SK-MEL-5 (cell line): ENCODE data around the genes NPIPB11 and ALDOA.

GRCh38 chr16:28925313-28926233 is 535 bp upstream of the RABEP2 start:
RAMPAGE:
- cytosol, long total RNA: no peak
- long total RNA: no peak
- nucleus, long total RNA: no peak

DNA sequence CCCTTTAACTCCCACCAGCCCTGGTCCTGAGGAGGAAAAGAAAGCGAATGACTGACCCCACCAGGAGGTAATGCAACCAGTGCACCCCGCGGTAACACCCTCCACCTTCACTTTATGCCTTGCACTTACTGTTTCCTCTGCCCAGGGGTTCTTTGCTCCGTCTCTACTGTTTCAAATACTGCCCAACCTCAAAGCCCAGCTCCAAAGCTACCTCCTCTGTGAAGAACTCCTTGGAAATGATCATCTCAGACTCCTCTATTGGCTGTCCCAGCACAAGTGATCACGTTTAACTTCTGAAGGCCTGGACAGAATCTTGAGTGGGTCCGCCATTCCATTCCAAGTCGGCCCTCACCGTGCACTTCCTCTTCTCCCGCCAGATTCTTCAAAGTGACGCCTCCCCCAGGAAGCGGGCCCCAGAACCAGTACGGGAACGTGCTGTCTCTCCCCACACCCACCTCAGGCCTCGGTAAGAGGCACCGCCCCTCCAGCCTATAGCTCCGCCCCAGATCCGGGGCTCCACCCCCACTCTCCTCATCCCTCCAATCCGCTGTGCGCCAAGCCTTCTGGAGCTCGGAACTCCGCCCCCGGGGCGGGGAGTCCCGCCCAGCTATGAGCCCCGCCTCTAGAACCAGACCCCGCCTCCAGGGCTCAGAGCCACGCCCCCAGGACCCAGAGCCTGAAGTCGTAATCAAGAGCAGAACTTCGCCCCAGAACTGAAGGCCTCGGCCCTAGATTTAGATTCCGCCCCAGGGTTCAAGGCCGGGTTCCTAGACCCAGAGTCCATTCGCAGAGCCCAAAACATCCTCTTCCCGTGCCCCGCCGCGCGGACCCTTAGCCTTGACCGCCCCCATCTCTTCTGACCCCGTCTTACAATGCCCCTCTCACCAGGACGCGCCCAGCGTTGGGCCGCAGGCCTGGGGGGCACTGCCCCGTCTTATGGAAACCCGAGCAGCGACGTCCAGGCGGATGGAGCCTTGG is 4.7 kb downstream of the CD19 start:
RAMPAGE:
- cytosol, long total RNA: no peak
- long total RNA: no peak
- nucleus, long total RNA: no peak

RAMPAGE:
- cytosol, long total RNA: no peak
- long total RNA: no peak
- nucleus, long total RNA: no peak
These were observed 7.7 kb upstream of the SPNS1 start for GRCh38 chr16:28966751-28967361.

DNA sequence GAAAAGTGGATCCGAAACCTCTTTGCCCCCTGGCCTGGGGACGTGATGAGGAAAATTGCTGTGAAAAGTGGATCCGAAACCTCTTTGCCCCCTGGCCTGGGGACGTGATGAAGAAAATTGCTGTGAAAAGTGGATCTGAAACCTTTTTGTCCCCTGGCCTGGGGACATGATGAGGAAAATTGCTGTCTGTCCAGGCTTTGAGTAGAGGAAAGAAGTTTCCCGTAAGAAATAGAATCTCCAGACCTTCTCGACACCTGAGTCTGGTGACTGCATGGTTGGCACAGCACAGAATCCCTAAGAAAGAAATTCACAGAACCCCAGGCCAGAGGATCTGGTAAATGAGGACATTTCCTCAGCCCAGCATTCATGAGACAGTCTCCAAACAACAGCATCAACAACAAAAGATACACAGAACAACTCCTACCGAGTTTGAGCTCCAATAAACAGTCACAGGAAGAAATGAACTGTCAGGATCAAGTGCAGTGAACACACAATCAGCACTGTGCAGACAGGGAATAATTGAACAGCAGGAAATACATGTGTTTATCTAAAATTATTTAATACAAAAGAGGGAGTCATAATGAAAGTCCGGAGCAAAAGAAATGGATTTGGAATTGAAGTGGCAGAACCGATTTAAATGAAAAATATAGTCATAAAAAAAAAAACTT is 189.0 kb downstream of the LAT start:
RAMPAGE:
- cytosol, long total RNA: no peak
- long total RNA: no peak
- nucleus, long total RNA: no peak

DNA sequence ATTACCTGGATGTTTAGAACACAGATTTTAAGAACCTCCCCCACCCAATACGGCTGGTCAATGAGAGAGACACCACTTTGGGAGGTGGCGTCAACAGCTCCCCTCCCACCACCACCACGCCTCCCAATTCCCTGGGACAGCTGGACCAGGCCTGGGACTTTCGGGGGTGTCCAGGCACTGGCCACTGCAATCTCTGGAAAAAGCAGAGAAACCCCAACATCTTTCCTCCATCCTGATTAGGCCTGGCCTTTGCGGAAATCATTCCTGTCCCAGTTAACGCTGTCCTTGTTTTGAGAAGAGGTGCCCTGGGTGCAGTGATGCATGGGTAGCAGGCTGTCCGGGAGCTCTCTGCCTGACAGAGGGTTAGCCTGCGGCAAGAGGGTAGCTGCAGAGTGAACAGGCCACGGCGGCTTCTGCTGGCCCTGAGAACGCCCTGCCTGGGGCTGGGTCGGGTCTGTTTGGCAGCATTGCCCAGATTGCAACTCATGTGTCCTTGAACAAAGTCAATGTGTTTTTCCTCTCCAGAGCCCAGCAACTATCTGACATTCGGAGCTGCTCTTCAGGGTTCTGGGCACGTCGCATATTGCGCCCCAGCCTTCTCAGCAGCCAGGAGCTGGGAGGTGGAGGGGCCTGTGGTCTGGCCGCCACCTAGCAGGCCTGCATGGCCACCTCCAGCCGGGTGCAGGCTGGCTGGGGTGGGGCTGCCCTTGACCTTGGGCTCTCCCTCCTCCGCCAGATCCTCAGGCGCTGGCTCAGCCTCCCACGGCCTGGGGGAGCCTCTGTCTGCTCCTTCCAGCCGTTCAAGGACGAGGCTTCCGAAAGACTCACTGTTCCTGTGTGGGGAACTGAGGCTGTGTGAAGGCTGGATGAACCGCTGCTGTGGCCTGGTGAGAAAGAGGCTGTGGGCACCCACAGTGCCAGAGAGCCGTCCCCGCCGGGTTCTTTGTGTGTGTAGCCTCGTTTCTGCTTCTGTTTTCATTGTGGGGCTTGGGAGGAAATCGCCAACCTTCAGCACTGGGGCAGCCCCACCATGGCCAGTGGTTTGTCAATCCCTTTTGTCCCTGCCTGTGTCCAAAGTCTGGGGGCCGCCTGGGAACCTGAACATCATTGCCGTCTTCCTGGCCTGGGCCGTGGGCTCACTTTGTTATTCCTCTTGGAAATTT is 146.7 kb downstream of the NPIPB11 start:
RAMPAGE:
- cytosol, long total RNA: no peak
- long total RNA: no peak
- nucleus, long total RNA: no peak

RAMPAGE:
- cytosol, long total RNA: no peak
- long total RNA: no peak
- nucleus, long total RNA: no peak
These were observed 95.5 kb downstream of the NPIPB11 start for GRCh38 chr16:29310695-29311665.

DNA sequence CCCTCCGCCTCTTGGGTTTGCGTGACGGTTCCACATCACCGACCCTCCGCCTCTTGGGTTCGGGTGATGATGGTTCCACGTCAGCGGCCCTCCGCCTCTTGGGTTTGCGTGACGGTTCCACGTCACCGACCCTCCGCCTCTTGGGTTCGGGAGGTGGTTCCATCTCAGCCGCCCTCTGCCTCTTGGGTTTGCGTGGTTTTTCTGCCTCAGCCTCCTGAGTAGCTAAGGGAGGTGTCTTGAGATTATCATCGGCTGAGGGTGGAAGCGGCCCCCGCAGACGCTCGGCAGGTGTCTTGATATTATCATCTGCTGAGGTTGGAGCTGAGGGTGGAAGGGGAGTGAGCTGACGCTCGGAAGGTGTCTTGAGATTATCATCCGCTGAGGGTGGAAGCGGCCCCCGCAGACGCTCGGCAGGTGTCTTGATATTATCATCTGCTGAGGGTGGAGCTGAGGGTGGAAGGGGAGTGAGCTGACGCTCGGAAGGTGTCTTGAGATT is 25.0 kb downstream of the NPIPB11 start:
RAMPAGE:
- cytosol, long total RNA: no peak
- long total RNA: no peak
- nucleus, long total RNA: no peak

DNA sequence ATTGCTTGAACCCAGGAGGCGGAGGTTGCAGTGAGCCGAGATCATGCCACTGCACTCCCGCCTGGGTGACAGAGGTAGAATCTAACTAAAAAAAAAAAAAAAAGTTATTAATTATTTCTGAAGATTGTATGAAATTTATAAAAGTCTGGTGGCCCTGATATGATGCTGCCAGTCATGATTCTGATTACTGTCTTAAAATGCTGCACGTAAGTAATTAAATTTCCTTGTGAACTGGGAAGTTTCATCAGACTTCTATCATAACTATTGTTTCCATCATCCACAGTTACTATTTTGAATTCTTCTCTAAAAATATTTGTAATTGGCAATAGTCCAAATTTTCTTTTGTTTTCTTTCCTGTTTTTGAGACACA is at the start of gene NPIPB11:
Gene NPIPB11, minus strand, starts transcription at position 86 of the 370 bp plus-strand sequence.
RAMPAGE:
- cytosol, long total RNA: no peak
- long total RNA: no peak
- nucleus, long total RNA: no peak

DNA sequence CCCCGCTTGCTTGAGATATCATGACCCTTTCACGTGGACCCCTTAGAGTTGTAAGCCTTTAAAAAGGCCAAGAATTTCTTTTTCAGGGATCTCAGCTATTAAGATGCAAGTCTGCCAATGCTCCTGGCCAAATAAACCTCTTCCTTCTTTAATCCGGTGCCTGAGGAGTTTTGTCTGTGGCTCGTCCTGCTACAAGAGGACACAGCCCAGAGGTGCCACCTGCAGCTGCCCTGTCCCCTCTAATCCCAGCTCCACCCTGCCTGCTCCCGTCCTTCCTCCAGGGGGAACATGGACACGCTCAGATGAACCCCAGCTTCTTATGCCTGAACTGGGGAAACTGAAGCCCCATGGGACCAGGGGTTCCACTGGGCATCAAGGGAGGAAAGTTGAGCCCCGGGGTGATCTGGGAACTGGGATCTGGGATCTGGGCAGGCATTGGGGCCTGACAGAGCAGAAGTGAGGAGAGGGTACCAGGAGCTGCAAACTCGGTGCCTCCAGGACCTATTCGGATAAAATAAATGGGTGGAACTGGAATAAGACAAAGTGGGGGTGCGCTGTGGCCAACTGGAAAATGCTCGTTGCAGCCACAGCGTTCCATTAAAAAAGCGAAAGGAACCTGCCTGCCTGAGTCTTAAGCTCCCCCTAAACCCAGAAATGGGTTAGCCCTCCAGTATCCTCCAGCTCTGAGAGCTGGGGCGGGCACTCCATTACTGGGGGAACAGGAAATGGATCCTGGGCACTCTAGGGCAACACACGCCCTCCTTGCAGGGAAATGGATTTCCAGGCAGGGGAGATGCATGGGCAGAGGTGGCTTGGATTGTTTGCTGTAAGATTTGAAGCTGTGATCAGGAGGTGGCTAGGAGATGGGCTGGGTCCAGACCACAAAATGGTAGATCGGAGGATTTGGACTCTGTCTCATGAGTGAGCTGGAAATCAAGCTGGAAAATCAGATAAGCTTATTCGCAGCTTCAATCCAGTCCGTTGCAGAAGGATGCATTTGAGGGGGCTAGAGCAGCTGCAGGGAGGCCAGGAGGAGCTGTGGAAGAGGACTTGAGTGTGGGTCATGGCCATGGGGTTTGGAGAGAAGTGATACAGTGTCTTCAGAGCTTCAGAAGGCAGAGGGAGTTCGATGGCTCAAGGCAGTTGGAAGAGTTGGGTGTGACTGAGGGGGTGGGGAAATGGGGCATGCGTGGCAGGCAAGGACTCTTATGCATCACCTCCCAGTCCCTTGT is 20.0 kb downstream of the QPRT start:
RAMPAGE:
- cytosol, long total RNA: no peak
- long total RNA: no peak
- nucleus, long total RNA: no peak

RAMPAGE:
- cytosol, long total RNA: no peak
- long total RNA: no peak
- nucleus, long total RNA: no peak
These were observed 4.3 kb downstream of the C16orf54 start for GRCh38 chr16:29741568-29741880.

GRCh38 chr16:29743594-29744358 is 2.0 kb downstream of the C16orf54 start:
RAMPAGE:
- cytosol, long total RNA: no peak
- long total RNA: no peak
- nucleus, long total RNA: no peak

RAMPAGE:
- cytosol, long total RNA: no peak
- long total RNA: no peak
- nucleus, long total RNA: no peak
These were observed 2.2 kb downstream of the MAZ start for GRCh38 chr16:29808531-29808882.

DNA sequence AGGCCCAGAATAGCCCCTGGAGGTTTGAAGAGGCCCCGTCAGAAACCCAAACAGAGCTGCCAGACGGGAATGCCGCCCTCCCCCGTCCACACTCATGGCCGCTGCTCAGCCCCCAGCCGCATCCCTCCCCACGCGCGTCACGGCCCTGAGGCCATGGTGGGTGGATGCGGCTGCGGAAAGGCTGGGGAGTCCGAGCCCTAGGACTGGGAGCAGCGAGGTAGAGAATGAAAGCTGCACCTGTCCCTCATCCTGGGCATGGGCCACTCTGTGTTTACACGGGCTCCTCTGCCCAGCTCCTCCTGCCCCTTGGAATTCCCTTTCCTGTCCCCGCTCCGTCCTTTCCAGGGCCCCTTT is 616 bp upstream of the PRRT2 start:
RAMPAGE:
- cytosol, long total RNA: no peak
- long total RNA: no peak
- nucleus, long total RNA: no peak

GRCh38 chr16:29858157-29859358 is 4.5 kb downstream of the CDIPT start:
RAMPAGE:
- cytosol, long total RNA: no peak
- long total RNA: no peak
- nucleus, long total RNA: no peak

DNA sequence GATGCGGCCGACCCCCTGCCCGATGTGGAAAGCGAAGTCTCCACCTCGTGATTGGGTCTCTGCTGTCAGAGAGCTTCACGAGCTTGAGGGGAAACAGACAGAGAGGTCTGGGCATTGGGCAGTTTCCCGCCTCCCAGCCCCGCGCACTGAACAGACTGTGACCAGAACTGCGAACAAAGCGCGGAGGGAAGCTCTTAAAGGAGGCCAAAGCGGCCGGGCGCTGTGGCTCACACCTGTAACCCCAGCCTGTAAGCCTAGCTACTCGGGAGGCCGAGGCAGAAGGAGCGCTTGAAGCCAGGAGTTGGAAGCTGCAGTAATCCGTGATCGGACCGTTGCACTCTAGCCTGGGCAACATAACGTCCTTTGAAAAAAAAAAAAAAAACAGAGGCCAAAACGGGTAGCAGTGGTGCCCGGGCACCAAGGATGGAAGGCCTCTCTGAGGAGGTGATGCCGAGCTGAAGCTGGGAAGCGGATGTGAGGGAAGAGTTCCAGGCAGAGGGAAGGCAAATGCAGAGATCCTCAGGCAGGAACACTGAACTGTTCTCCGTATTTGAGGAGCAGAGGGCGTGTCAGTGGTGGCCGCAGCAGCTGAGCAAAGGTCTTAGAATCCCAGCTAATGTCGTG is 479 bp upstream of the KCTD13 start:
RAMPAGE:
- cytosol, long total RNA: no peak
- long total RNA: no peak
- nucleus, long total RNA: no peak

RAMPAGE:
- cytosol, long total RNA: no peak
- long total RNA: no peak
- nucleus, long total RNA: no peak
These were observed 17.9 kb upstream of the TMEM219 start for GRCh38 chr16:29943897-29944514.

DNA sequence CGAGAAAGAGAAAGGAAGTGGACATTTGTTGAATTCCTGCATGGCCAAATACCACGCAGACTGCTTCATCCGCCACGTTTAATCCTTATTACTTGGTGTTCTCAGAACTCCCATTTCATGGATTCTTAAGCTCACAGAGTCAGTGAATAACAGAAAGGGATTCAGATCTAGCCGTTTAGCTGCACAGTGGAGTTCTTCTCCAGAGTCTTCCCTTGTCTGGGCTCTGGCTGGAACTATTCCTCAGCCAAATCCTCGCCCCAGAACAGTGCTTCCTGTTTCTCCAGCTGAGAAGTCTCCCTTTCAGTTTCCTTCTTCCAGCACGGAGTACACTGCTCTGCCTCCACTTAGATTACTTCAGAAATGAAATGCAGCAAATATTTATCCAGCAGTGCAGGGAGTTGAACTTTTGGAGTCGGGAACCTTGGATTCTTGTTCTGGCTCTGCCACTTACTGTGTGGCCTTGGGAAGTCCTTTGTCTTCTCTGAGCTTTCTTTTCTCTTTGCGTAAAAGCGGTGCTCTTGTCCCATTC is 745 bp downstream of the TMEM219 start:
RAMPAGE:
- cytosol, long total RNA: no peak
- long total RNA: no peak
- nucleus, long total RNA: no peak

DNA sequence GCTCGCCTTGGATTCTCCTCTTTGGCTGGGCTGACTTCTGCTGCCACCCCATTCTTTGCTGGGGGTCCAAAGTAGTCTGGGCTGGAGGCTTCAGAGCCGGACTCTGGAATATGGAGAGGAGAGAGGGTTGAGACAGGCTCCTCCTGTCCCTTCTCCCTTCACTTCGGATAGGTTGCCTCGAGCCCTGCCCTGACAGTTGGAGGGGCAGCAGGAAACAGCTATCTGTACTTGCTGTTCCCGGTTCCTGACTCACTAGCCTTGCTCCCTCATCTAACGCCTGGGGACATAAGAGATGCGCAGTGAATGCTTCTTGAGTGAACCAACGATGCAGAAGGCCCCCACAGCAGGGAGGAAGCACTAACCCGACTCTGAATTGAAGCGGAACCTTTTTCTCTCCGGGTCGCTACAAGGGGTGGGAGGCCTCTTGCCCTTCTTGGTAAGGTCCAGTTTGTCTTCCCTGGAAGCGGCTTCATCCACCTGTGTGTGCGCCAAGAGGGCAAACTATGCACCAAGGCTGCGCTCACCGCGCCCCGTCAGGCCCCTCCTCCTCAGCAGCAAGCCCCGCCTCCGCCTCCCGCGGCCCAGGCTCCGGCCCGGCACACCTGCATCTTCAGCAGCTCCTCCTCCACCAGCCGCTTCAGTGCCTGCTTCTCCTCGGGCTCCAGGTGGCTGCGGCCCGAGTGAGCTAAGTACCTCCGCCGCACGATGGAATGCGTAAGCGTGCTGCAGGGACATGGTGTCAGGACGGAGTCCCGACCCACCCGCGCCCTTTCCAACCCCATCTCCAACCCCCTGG is 478 bp downstream of the HIRIP3 start:
RAMPAGE:
- cytosol, long total RNA: no peak
- long total RNA: no peak
- nucleus, long total RNA: no peak

GRCh38 chr16:30005424-30006123 is 5.3 kb downstream of the DOC2A start:
RAMPAGE:
- cytosol, long total RNA: no peak
- long total RNA: no peak
- nucleus, long total RNA: no peak

DNA sequence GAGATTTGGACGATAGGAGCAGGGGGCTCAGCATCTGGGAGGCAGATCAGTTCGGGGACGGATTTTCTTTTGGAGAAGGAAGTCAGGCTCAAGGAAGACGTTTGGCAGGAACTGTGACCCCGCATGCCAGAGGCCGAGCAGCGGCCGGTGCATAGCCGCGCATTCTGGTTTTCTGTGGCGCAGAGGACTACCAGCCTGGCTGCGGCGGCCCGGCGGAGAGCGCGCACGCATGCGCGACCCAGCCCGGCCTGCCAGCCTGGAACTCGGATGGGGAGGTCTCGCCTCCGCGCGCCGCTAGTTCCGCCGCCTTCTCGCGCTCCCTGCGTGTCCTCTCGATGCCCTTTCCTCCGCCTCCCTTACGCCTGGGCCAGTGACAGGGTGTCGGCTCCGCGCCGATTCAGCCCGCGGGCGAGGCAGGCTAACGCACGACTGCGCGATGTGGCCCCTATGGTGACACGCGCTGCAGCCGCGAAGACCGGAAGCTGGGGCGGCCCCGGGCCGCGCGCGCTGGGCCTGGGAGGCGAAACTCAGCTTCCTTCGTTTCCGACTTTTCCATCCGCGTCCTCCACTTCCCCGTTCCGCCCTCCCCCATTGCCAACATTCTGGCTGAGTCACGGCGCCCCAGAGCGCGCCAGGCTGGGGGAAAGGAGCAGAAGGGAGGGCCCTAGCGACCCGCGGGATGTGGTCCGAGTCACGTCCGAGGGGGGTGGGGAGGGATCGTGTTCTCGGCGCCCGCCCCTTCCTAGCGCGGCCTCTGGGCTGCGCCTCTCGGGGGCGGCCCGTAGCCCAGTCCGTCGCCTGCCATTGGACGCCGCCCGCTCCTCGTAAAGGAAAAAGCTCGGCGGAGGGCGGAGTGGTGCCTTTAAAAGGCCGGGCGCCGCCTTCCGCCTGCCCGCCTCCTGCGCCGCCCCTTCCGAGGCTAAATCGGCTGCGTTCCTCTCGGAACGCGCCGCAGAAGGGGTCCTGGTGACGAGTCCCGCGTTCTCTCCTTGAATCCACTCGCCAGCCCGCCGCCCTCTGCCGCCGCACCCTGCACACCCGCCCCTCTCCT is at the start of gene ALDOA:
Gene ALDOA, plus strand, starts transcription at position 891 of the 1,051 bp plus-strand sequence.
RAMPAGE:
- cytosol, long total RNA: start-site peak on the plus strand centred at position 925 of the sequence, 69 bp wide, 4,072 and 1,499 reads in 2 replicates
- long total RNA: start-site peak on the plus strand centred at position 928 of the sequence, 77 bp wide, 3,909 and 639 reads in 2 replicates
- nucleus, long total RNA: start-site peak on the plus strand centred at position 922 of the sequence, 62 bp wide, 470 and 290 reads in 2 replicates